Placental epithelial cell (primary cell): ENCODE measurements around a stretch of chr5.

GRCh38 chr5:55227515-55228197 lies 541 bp upstream of the MCIDAS start:
- CAGE, long polyA plus RNA: no peak

DNA sequence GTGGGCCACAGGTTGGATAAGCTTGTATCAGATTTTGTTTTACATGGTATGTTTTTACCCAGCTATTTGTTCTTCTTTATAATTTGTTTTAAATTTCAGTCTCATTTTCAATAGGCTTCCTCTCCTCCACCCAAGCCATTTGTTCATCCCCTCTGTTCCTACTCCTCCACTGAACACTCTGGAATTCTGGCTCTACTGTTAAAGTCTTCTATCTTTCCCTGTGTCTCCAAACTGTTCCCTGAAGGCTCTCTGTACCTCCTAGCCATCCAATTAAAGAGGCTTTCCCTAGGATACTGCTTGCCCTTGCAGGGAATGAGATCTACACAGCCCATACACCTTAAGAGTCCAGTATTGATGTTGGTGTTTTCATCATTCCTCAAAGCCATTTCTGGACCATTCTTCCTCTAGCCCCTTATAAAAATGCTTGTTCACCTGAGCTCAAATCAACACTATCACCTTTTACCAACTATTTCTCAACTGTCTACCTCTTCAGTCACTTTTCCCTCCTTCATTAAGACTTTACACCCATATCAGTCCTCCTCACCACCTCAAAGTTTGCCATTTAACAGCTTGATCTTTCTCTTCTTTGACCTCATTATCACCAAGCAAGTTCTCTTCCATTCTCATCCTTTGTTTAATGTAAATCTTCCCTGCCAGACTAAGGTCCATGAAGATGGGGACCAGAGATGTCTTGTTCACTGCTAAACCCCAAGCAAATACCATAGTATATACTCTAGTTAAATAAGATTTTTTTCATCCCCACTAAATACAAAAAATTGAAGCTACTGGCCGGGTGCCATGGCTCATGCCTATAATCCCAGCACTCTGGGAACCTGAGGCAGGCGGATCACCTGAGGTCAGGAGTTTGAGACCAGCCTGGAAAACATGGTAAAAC lies 68.9 kb downstream of the PLPP1 start:
- CAGE, long polyA plus RNA: no peak

GRCh38 chr5:55594495-55594805 lies 59.7 kb upstream of the PLPP1 start:
- CAGE, long polyA plus RNA: no peak

- CAGE, long polyA plus RNA: no peak
Measured at GRCh38 chr5:55937000-55937398, 57.8 kb downstream of the IL6ST start.

- CAGE, long polyA plus RNA: no peak
Measured at GRCh38 chr5:55939541-55940503, 54.9 kb downstream of the IL6ST start.

DNA sequence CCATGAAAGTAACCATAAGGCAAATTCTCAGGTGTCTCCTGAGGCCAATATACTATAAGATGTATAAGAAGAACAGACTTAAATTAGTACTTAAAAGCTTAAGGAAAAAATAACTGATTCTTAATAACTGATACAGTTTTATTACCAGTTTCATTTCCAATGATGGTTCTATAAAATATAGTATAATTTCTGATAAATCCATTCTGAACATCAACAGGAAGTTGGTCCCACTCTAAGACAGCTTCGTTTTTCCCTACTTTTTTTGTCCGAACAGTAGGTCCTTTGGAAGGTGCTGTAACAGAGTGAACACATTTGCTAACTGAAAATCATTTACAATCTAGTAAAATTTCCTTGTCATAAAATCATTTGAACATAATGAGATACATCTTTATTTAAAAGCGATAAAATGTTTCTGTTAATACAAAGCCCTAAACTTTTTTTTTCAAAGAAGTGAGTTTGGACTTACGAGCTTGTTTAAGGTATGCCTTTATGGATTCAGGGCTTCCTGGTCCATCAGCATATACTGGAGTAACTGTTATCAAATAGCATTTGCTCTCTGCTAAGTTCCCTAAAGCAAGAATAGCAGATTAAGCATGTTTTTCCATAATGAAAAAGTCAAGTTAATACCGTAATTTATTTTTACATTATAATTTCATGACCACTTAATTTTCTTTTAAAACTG lies 42.8 kb downstream of the IL6ST start:
- CAGE, long polyA plus RNA: no peak

- CAGE, long polyA plus RNA: no peak
Measured at GRCh38 chr5:56154869-56155472, 78.2 kb downstream of the ANKRD55 start.

DNA sequence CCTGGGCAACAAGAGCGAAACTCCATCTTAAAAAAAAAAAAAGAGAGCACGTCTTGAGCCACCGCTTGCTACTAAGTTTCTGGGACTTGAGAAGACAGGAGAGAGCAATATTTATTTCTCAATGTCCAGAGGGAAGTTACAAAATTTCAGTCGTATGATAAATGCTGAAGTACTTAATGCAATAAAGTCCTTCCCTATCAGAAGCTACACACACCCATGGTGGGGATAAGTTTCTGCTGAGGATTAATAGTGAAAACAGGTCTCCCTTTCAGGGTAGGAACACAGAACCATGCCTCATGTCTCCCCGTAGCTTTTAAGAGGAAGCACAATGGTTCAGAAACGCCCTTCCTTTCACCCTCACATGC lies 73.7 kb downstream of the ANKRD55 start:
- CAGE, long polyA plus RNA: no peak

- CAGE, long polyA plus RNA: no peak
Measured at GRCh38 chr5:56221731-56222180, 11.4 kb downstream of the ANKRD55 start.

GRCh38 chr5:56272171-56272664 lies 39.1 kb upstream of the ANKRD55 start:
- CAGE, long polyA plus RNA: no peak

- CAGE, long polyA plus RNA: no peak
Measured at GRCh38 chr5:56327834-56328227, 94.7 kb upstream of the ANKRD55 start.

GRCh38 chr5:56465043-56465242 lies 231.8 kb upstream of the ANKRD55 start:
- CAGE, long polyA plus RNA: no peak

GRCh38 chr5:56512451-56512833 lies 279.3 kb upstream of the ANKRD55 start:
- CAGE, long polyA plus RNA: no peak

GRCh38 chr5:56736980-56737532 lies 78.3 kb upstream of the MAP3K1 start:
- CAGE, long polyA plus RNA: no peak

DNA sequence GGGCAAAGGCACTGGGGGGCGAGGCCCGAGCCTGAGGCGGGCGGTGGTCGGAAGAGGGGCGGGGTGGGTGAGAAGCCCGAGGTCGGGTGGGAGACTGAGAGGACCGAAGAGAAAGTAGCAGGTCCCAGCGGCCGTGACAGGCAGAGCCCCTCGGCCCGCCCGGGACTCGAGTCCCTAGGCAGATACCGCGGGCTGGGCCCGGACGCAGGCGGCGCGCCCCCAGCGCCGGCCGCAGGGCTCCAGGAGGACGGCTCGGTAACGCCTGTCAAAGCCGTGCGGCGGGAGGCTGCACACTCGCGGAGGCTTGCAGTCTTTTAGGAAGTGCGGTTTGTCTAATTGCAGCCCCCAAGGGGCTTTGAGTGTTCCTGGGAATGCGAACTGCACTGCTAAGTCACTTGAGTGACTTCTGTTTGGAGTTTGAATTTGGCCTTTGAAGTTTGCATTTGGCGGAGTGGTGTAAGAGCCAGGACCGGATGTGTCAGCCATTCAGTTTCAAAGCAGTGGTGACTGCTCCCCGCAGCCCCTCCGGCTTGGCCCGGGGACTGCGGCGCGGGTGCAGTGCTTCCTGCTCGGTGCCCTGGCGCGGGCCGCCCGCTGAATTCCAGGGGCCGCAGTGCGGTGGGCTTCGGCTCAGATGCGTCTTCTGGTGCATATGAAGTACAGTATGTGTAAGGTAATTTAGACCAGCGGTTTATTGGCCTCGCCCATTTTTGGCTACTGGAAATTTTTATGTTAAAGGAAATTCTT lies 1.3 kb downstream of the MAP3K1 start:
- CAGE, long polyA plus RNA: no peak

GRCh38 chr5:56910150-56910934 lies 946 bp downstream of the SETD9 start:
- CAGE, long polyA plus RNA: no peak

- CAGE, long polyA plus RNA: no peak
Measured at GRCh38 chr5:56933148-56933505, 18.8 kb downstream of the MIER3 start.

GRCh38 chr5:57173123-57173805 lies 595 bp upstream of the GPBP1 start:
- CAGE, long polyA plus RNA: no peak

DNA sequence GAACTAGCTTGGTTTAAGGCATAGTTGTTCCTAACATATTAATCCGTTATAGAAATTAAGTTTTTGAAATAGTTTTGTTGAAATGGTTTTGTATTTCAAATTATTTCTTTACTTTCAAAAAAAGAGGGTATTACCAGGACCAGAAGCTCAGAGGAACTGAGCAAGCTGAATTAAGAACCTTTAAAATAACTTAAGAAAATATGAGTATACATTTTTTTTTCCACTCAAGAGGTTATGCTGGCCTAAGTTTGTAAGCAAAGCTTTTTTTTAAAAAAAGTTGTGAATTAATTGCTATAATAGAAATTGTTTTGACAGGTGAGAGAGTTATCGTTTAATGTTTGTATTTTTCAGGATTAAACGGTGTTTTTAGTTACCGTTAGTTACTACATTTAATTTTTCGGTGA lies 3.1 kb downstream of the GPBP1 start:
- CAGE, long polyA plus RNA: no peak

- CAGE, long polyA plus RNA: no peak
Measured at GRCh38 chr5:57179578-57180157, 5.8 kb downstream of the GPBP1 start.